ENCODE measurements around the genes PFN3 and GRK6.

DNA sequence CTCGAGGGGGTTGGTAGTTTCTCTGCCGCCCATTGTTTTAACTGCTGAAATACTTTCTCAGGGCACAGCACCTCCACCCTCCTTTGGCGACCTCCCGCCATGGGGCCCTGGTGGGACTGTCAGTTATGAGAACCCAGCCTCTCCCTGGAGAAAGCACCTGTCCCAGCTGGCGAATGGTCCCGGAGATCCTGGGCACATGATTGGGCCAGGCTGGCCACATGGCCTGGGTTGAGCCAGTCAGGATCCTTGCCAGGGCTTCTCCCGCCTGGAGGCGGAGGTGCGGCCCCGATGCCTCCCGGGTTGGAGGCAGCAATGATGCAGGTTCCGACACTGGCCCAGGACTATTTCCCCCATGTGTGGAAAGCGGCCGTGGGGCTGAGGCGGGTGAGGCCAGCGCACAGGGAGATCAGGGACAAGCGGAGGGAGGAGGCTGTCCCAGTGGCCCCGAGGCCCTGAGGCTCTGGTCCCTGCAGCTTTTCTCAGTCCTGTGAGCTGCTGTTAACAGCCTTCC lies 13.6 kb downstream of the UNC5A start:
- PRO-cap, 2 experiments: no peak in any of the 2 experiments

- PRO-cap, 2 experiments: no peak in any of the 2 experiments
Observed at GRCh38 chr5:177140091-177140482, 6.5 kb downstream of the NSD1 start.

DNA sequence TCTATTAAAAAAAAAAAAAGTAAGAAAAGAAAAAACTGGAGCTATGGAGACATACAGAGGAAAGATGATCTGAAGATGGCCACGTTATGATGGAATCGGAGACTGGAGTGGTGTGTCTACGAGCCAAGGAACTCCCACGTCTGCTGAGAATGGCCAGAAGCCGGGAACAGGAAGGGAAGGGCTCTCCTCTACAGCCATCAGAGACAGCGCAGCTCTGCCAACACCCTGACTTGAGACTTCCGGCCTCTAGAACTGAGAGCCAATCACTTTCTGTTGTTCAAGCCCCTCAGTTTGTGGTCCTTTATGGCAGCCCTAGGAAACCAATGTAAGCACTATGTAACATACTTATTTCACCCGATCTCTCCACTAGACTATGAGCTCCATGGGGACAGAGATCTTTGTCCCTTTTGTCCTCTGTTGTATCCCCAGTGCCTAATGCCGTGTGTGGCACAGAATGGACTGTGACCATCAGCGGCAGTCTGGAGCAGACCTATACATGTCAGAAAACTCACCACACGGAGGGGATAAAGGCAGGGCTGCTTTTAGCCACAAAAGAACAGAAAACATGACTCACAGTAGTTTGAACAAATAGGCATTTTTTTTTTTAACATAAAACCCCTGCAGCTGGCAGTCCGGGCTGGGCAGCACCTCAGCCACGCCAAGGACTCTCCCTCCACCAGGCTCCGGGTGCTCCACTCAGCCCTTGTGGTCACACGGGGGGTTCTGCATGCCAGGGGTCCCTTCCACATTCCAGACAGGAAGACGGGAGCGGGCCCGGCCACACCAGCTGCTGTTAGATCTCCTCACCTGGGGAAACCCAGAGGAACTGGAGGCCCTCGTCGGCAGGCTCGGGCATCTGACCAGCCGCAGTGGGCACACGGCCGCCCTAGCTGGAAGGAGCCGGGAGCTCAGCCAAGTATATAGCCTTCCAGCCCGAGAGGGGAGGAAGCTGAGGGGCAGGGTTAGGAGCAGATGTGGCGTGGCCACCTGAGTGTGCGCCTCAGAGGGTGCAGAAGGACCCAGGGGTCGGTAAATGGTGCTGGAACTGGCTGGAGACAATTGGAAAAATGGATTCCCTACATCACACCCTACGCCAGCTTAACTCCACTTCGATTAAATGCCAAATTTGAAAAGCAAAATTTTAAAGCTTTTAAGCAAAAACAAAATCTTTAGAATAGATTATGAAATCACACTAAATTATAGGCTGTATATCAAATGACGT lies 16.2 kb upstream of the MXD3 start:
- PRO-cap, 2 experiments: no peak in any of the 2 experiments

GRCh38 chr5:177400419-177400929 lies at the start of gene PFN3:
Gene PFN3 (minus strand): TSS chr5:177400661.
- PRO-cap, 2 experiments: no peak in any of the 2 experiments

DNA sequence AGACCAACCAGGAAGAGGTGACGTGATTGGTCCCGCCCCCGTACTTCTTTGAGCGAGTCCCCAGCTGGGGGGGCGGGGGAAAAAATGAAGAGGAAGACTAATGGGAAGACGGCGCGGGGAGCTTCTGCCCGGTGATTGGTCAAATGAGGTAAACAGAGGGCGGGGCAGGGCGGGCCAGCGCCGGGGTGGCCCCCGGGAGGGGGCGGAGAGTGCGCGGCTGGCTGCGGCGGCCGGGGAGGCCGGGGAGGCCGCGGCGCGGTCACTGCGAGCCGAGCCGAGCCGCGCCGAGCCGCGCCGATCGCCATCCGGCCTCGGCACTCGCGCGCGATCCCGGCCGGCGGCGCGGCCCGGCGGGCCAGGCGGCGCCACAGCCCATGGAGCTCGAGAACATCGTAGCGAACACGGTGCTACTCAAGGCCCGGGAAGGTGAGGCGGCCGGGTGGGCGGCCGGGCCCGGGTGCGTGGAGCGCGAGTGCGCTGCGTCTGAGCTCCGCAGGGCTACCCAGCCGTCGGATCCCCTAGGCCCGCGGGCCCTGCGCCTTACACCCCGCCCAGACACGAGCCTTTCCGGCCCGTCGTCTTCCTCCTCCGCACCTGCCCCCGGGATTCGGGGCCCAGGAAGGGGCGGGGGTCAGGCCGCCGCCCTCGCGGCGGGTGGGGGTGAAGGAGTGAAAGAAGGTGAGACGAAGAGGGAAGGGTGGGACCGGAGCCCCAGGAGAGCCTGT lies at the start of gene GRK6:
TSS of gene GRK6 (plus strand) at position 205 of the 725 bp plus-strand sequence.
- PRO-cap, 2 experiments: peak in 2 of 2 experiments; most common plus-strand start position 212 of the sequence (in 2); most common minus-strand start position 515 of the sequence (in 1)

DNA sequence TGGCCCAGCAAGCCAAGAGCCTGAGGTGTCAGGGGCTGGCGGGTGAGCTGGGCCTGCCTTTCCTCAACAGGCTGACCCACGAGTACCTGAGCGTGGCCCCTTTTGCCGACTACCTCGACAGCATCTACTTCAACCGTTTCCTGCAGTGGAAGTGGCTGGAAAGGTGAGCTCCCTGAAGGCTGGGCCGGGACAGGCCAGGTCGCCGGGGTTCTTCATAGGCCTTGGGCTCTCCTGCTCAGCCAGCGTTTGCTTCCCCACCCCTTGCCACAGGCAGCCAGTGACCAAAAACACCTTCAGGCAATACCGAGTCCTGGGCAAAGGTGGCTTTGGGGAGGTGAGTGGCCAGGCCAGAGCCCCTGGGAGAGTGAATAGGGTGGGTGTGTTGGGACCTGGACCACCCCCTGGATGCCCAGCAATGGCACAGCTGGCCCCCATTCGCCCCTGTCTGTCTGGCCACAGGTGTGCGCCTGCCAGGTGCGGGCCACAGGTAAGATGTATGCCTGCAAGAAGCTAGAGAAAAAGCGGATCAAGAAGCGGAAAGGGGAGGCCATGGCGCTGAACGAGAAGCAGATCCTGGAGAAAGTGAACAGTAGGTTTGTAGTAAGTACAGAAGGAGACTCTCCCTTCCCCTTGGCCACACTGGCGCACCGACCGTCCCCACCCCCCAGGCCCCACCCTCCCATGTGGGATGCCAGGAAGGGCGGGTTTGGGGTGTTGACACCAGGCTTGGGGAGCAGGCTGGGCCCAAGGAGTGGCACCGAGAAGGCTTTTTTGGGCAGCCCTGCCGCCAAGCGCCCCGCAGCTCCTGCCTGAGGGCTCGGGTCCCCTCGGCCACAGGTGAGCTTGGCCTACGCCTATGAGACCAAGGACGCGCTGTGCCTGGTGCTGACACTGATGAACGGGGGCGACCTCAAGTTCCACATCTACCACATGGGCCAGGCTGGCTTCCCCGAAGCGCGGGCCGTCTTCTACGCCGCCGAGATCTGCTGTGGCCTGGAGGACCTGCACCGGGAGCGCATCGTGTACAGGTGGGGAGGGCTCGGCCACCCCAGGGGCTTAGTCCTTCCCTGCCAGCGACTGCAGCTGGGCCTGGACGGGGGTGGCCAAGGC lies 7.0 kb downstream of the GRK6 start:
- PRO-cap, 2 experiments: no peak in any of the 2 experiments

DNA sequence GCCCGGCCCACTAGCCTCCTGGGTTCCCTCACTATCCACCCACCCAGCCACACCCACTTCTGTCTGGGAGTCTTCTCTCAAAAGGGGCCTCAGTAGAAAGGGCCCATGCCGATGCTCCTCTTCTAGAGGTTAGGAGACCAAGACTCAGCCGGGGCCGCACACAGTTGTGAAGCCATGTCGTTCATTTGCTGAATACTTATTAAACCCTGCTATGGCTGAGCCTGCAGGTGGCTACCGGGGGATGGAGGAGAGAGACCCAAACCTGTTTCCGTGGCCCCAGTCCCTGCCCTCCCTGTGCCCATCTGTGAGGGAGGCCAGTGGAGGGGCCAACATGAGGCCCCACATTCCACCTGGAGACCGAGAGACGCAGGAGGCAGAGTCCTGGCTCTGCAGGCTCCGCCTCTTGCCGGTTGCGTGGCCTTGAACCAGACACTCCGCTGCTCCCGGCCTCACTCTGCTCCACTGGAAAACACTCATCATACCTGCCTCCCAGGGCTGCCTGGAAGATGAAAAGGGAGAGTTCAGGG lies 8.7 kb downstream of the GRK6 start:
- PRO-cap, 2 experiments: no peak in any of the 2 experiments

- PRO-cap, 2 experiments: no peak in any of the 2 experiments
Observed at GRCh38 chr5:177458871-177459501, 12.4 kb downstream of the PRR7 start.

GRCh38 chr5:177468335-177469124 lies 4.9 kb downstream of the DBN1 start:
- PRO-cap, 2 experiments: no peak in any of the 2 experiments

DNA sequence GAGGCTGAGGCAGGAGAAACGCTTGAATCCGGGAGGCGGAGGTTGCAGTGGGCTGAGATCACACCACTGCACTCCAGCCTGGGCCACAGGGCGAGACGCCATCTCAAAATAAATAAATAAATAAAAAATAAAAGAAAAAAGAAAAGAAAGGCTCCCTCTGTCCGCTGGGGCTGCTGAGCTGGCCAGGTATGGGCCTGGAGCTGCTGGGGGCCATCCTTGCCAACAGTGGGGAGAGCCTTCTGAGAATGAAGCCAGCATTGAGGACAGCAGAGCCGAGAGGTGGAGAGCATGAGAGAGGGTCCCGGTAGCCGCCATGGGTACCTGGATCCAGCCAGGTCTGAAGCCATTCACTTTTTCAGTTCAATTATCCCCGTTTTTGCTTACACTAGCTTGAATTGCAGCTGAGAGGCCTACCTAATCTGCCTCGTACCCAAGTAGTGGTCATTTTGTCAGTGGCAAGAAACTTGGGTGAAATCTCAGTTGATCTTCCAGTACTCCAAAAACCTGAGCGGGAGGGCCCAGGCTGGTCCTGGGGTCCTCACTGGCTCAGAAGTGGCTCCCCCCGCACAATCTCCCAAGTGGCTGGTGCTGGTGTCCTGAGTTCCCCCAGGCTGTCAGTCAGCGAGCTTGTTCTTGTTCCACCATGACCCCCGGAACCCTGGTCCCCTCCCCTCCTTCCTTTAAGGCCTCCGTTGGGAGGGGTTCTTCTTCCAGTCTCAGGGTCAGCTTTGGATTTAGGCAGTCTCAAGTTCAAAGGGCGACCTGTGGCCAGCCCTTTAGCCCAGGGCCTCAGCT lies 4.1 kb upstream of the DBN1 start:
- PRO-cap, 2 experiments: no peak in any of the 2 experiments

- PRO-cap, 2 experiments: no peak in any of the 2 experiments
Observed at GRCh38 chr5:177494180-177495321, 2.9 kb downstream of the PDLIM7 start.

DNA sequence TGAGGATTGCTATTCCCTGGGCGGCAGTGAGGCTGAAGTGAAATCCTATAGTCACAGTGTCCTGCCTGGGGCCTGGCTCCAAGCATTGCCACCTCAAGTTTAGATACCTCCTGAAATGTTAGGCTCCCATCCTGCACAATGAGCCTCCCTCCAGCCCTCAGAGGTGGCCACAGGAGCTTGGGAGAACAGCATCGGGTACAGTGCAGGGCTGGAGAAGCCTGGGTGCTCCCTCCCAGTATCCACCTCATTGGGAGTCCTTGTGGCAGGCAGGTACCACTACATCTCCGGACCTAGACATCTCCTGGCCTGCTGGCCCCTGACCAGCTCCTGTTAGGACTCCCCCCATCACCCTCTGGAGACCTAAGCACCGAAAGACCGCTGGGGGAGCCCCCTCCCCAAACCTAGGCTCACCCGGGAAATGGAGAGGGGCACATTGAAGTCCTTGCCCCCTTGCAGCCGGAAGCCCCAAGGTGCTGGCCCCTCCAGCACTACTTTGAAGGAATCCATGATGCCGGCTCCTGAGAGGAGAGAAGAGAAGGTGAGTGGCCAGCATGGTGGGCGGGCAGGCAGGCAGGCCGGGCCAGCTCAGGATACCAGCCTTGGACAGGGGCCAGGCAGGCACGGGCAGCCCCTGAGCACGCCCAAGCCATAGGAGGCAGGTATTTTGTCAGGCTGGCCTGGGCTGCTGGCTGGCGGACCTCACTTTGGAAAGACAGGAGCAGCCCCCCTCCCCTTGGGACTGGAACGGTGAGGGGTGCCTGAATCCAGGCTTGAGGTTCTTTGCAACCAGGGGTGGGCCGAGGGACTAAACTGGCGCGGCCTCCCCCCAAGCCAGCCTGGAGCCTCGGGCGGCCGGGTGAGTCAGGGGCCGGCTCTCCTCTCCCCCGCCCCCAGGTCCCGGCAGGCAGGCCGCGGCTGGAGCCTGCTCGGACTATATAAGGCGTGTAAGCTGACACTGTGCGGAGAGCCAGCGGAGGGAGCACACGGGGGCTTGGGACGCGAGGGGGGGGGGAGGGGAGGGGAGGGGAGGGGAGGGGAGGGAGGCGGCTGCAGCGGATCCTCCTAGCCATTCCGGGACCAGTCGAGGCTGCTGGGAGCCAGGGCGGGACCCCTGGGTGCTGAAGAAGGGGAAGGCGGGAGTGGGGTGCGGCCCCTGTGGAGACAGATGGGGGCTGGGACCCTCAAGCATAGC lies 1.0 kb downstream of the PDLIM7 start:
- PRO-cap, 2 experiments: peak in 2 of 2 experiments; most common plus-strand start position 1,069 of the sequence (in 2); most common minus-strand start position 846 of the sequence (in 1)

DNA sequence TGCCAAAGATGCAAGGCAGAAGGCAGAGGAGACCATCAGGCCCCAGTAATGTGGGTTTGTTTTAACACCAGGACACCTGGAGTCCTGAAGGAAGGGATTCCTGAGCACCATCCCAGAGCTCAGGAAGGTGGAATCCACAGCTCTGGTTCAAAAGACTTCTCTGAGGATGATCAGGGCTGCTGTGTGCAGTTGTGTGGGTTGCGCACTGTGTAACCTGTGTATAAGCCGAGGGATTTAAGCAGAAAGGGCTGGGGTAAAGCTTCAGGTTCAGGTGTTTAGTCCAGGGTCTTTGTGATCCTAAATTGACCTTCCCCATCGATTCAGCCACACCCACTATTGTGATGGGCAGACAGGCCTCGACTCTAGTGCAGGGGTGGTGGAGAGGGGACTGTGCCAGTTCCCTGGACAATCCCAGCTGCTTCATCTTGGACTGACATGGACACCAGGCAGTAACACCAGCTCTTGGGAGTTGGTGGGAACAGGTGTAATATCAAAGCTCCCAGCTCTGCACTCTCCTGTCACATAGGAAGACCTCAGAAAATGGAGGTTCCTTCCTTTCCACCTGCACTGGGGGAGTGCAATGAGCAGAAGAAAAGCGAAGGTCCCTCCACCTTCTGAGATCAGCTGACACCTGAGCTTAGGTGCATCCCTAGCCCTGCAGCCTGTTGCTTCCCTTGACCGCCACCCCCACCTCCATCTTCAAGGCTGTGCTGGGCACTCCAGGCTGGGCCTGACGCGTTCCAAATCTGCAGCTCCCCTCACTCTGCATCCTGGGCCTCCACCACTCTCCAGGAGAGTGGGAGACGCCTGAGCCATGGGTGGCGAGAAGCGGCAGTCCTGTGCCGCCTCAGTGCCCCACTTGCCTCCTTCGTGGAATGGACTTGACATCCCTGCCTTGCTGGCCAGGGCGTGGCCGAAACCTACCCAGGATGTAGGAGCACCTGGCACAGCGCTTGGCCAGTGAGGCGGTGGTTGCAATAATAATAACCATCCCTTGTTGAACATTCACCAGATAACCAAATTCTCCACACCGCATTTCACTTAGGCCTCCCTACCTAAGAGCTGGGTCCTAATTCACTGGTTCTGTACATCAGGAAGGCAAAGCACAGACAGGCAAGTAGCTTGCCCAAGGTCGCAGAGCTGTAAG lies 11.3 kb downstream of the B4GALT7 start:
- PRO-cap, 2 experiments: no peak in any of the 2 experiments

- PRO-cap, 2 experiments: no peak in any of the 2 experiments
Observed at GRCh38 chr5:177638077-177638746, 38.3 kb downstream of the B4GALT7 start.

GRCh38 chr5:177809321-177809773 lies 186.7 kb downstream of the PROP1 start:
- PRO-cap, 2 experiments: no peak in any of the 2 experiments

DNA sequence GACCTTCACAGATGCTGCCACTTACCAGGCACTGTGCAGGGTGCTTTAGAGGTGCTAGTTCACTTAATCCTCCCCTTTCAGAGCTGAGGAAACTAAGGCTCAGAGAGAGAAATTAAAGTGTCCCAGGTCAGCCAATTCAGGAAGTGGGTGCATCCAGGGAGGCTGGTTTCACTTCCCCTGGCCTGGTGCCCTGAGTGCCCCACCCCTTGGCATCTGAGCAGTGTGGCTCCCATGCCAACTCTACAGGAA lies 4.5 kb upstream of the N4BP3 start:
- PRO-cap, 2 experiments: no peak in any of the 2 experiments

GRCh38 chr5:178136438-178136878 lies 5.6 kb downstream of the RMND5B start:
- PRO-cap, 2 experiments: no peak in any of the 2 experiments

- PRO-cap, 2 experiments: no peak in any of the 2 experiments
Observed at GRCh38 chr5:178148392-178149575, 4.9 kb downstream of the NHP2 start.

DNA sequence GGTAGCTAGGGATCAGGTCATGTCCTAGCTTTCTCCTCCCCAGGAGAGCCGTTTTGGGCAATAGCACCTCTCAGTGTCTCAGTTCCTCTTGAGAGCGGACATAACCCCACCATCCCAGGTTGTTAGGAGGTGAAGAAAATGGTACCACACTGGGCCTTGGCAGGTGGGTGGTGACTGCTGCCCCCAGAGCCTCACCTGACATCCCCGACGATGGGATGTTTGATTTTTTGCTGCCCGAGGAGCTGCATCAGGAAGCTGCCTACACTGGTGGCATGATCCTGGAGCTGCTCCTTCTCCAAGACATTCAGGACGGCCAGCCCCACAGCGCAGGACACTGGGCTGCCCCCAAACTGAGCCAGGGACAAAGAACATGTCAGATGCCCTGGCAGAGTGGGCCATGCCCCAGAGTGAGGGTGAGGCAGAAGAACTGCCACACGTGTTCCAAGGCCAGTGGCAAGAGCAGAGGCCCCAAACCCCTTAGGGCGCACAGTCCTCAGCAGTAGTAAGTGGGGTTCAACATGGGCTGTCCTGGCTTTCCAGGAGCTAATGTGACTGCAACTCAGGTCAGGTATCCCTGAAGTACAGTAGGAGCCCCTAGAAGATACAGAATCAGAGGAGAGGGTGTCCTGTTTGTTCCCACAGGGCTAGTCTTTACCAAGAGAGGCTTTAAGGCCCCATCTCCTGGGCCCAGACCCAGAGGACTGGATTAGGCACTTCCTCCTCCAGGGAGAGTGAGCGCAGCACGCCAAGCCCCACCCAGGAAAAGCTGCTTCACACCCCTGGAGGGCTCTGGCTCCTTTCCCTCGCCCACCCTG lies 11.0 kb downstream of the HNRNPAB start:
- PRO-cap, 2 experiments: no peak in any of the 2 experiments

DNA sequence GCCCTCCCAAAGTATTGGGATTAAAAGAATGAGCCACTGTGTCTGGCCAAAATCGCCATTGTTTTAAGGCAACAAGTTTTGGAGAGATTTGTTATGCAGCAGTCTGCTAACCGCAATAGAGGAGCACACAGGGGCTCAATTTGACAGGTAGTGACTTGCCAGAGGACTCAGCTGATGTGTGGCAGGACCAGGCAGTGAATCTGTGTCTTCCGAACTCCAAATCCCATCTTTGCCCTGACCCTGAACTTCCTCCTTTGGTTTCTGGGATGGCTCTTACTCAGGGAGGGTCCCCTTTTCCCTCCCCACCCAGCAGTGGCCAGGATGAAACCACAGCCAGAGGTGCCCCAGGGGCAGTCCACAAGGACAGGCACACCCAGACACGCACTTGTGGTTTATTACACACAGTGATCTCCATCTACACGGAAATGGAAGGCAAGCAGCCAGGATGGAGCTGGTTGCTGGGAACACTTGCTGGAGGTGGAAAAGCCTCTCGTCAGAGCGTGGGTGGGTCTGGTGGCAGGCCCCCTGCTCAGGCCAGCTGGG lies 4.7 kb upstream of the PHYKPL start:
- PRO-cap, 2 experiments: no peak in any of the 2 experiments

All from psoas muscle (tissue), 2 donors.